Natural killer cell (primary cell): ENCODE measurements around the gene CCDC180.

DNA sequence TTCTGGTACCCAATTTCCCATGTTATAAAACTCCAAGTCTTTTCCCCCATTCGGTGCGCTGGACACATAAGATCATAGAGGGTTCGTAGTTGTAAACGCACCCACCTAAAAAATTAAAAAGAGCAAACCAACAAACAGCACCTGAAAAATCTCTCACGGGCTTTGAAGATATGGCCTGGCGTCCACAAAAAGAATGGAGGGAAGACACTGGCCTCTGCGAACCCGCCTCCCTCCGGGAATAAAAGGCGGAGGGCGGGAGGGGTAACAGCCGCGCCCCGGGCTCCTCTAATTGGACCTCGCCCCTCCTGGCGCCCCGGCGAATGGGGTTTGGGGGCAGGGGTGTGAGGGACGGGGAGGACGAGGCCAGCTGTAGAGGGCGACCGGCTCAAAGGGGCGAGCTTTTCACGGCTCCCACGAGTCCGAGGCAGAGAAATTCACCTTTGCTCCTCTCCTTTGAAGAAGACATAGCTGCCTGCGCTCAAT lies 777 bp downstream of the FANCC start:
- PRO-cap, result no peak

DNA sequence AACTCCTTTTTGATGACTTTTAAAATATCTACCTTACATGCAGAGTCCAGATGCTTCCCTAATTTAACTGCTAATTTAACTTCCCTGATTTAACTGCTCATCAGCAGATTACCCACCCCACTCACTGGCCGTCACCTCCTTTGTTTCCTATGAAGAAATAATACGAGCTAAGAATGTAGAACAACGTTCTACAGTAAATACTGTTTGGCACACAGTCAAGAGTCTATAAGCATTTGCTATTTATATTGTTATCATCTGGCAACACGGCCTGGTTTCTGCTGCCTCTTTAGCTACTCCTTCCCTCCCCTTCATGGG lies 75.7 kb downstream of the PTCH1 start:
- PRO-cap, result no peak

DNA sequence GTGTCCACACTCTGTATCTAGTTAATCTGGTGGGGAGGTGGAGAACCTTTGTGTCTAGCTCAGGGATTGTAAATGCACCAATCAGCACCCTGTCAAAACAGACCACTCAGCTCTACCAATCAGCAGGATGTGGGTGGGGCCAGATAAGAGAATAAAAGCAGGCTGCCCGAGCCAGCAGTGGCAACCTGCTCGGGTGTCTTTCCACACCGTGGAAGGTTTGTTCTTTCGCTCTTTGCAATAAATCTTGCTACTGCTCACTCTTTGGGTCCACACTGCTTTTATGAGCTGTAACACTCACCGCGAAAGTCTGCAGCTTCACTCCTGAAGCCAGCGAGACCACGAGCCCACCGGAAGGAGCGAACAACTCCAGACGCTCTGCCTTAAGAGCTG lies 172.0 kb upstream of the PTCH1 start:
- PRO-cap, result no peak

- PRO-cap, result no peak
These were observed 121.8 kb upstream of the ERCC6L2 start for GRCh38 chr9:95753625-95754099.

GRCh38 chr9:96116619-96117178 lies 185.3 kb downstream of the HSD17B3 start:
- PRO-cap, result no peak

- PRO-cap, result no peak
These were observed 172.3 kb downstream of the HSD17B3 start for GRCh38 chr9:96129495-96130326.

GRCh38 chr9:96342294-96342628 lies 40.3 kb upstream of the HSD17B3 start:
- PRO-cap, result no peak

DNA sequence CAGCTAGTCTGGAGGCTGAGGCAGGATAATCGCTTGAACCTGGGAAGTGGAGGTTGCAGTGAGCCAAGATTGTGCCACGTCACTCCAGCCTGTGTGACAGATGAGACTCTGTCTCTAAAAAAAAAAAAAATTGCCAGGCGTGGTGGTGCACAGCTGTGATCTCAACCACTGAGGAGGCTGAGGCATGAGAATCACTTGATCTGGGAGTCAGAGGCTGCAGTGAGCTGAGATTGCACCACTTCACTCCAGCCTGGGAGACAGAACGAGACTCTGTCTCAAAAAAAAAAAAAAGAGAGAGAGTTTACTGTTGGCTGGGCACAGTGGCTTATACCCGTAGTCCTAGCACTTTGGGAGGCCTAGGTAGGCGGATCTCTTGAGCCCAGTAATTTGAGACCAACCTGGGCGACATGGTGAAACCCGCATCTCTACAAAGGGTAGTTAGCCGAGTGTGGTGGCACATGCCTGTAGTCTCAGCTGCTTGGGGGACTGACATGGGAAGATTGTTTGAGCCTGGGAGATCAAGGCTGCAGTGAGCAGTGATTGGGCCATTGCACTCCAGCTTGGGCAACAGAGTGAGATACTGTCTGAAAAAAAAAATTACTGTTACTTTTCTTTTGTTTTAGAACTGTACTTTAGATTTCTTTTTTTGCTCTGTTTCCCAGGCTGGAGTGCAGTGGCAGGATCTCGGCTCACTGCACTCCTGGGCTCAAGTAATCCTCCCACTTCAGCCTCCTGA lies 12.5 kb downstream of the HABP4 start:
- PRO-cap, result no peak

GRCh38 chr9:96486140-96486648 lies 36.2 kb downstream of the HABP4 start:
- PRO-cap, result no peak

DNA sequence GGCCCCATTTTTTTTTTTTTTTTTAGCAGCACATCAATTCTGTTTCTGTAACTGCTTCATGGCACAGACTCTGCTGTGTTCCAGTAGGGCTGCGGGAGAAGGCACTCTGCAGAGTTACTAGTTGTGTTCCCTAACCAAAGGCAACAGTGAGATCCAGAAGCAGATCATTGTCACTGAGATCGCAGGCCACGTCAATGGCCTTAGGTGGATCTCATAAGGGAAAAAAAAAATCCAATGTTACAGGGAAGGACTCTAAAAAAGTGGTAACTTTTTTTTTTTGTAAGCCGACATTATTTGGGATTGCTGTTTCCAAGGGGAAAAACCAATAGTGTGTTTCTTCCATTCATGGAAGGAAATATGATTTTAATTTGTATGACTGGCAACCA lies 52.6 kb downstream of the HABP4 start:
- PRO-cap, result no peak

DNA sequence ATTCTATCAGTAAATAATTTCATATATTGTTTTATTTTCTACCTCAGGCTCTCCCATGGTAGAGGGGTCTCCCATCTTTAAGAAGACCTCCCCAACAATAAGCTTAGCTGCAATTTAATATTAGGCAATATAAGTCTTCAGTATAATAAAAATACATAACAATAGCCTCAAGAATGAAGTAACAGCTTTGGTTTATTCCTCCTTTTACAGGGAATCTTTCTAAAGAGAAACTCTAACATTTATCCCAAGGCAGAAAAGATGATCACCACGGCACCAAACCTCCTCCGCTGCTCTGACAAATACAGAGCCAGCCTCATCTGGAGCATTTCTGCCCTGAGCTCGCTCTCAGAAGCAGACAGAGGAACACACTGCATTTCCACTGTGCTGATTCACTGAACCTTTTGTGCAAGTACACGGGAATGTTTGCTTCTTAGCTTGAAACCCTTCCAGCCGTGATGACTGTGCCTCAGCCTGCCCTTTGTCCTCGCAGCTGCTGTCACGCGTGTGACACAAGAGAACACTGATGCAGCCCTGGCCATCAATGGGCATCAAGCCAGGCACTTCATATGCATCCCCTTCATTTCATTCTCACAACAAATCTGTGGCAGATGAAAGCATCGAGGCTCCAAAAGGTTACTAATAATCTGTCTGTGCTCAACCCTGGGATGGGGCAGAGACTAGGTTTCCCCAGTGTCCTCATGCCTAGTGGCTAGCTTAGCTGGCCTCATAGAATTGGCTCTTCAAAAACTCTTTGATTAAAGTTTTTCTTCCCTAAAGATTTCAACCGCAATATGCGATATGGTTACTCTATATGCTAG lies 7.6 kb downstream of the CDC14B start:
- PRO-cap, result no peak

GRCh38 chr9:96793884-96794466 lies 16.1 kb upstream of the ZNF510 start:
- PRO-cap, result no peak

GRCh38 chr9:97307465-97308292 lies at the start of gene CCDC180:
CCDC180 (plus strand) TSS chr9:97307659.
- PRO-cap, result no peak

GRCh38 chr9:97572685-97573227 lies 60.4 kb downstream of the TSTD2 start:
- PRO-cap, result no peak

DNA sequence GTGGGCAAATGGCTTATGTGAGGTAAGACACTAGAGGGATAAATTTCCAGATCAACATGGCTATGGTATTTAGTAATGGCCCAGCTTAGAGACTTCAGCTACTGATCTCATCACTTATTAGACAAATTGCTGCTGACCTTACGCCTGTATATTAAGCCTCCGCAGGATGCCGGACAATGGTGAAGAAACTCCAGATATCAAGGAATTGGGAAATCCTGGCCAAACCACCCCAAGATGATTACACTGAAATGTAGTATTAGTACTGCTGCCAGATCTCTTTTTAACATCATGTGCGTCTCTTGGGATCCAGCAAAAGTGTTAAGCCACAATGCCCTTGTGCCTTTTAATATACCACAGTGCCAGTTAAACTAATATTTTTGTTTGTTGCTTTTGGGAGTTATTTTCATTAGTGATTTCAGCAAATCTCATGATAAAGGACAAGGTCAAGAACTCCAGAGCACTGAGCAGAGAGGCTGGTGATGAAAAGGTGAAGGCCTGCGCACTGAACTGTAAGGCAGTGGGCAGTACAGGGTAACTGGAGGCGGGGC lies 32.6 kb downstream of the TSTD2 start:
- PRO-cap, result no peak

- PRO-cap, result no peak
These were observed 28.5 kb downstream of the TSTD2 start for GRCh38 chr9:97604412-97605402.

DNA sequence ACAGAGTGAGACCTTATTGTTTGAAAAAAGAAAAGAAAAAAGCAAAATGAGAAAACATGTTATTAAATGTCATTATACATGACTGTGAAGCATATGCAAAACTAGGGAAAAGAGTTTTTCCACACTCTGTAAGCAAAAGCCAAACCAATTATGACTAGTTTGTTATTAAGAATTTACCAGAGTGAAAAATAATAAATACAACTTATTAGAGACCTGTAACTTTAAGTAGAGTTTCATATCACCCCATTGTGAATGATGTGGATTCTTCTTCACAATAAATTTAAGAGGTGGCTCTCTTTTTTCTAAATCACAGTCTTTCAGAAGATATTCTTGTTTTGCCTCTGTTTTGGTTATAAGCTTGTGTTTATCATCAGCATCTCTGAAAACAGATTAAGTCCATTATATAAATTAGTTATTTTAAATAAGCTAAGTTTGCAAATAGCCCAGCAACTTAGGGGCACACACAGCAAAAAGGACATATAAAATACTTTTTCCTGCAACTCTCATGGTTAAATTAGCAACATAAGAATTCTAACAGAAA lies 10.2 kb downstream of the XPA start:
- PRO-cap, result no peak

GRCh38 chr9:97703299-97704163 lies 6.4 kb upstream of the XPA start:
- PRO-cap, result no peak

DNA sequence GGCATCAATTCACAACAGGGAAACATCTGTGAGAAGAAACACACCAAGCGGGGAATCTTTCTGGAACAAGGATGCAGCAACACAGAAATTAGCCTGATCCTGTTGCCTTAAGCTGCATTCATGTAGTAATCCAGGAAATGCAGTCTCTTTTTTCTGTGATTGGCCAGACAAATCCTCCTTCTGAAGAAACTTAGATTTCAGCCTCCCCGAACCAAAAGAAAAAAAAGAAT lies 7.2 kb upstream of the XPA start:
- PRO-cap, result no peak

GRCh38 chr9:97760824-97761700 lies 63.9 kb upstream of the XPA start:
- PRO-cap, result no peak